Right cardiac atrium (tissue), 1 donor: ENCODE measurements around the gene KLHL25.

DNA sequence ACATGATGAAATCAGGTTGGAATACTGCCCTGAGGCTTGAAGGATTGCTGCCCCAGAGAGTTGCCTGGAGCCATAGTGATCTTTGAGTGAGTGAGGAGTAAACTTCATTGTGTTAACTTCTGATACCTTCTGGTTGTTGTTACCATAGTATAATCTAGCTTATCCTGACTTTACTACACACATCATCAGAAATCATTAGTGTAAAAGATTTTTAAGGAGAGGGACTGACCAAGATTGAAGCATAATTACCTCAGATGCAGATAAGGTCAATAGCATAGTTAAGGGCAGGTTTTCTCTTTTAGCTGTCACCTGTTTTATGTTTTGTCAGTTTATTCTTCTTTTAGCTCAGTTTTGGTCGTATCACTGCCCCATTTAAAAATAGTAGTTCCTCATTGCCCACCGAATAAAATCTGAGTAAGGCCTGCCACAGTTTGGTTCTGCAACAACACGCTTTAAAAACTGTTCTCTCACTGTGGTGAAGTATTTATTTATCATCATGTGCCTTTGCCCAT is 23.6 kb downstream of the AKAP13 start:
- PRO-cap: no peak

DNA sequence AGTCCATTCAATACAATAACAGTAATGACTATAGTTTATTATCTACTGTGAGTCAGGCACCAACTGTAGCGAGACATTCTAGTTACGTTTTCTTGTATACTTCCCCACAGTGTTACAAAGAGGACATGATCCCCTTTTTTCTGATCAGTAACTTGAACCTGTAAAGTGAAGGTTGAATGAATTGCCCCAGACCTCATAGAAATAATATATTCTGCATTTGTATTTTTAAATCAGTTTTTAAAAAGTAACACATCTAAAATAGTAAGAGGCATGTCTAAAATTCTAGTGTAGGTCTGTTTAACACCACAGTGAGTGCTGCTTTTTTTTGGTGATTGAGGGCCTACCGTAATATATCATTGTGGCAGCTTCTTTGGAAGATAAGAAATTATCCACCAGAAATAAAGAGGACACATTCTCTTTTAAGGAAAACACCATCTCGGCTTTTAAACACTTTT is 76.6 kb downstream of the AKAP13 start:
- PRO-cap: no peak

- PRO-cap: no peak
These were observed 164.8 kb downstream of the AKAP13 start for GRCh38 chr15:85545060-85545705.

DNA sequence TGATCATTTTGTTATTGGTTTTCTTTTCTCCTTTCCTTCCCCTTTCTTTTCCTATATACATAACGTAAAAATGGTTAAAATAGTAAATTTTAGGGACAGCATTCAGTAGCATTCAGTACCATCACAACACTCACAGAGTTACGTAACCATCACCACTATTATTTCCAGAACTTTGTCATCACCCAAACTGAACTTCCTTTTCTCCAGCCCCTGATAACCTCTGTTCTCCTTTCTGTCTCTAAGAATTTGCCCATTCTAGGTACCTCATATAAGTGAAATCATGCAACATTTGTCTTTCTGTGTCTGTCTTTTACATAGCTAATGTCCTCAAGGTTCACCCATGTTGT is 165.4 kb downstream of the AKAP13 start:
- PRO-cap: no peak

DNA sequence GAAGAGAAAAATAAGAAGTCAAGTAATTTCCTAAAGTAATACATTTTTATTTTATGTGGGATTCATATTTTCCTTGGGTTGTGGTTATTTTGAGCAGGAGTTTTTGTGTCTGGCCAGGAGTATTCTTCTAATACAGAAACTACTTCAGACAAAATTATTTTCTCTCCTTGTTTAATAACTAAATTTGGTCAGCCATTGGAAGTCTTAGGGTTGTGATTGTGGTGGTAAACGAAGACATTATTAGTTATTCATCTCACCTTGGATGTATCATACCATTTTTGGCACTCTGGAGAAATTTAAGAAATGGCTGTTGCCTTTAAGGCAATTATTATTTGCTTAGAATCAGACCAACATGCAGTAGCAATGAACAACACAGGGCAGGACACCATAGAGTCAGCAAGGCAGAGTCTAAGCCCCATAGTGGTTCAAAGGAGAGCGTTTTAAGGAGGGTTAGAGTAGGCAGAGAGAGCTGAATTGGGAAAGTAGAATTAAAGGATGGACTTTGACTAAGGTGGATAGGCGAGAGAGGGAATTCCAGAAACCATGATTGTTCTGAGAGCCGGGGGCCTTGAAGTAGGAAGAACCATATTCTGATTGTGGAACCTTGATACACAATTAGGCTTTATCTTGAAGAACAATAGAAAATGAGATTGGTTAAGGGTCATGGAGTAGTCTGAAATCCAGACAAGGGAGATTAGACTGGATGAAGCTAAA is 186.4 kb downstream of the KLHL25 start:
- PRO-cap: no peak

GRCh38 chr15:85621105-85621379 is 173.7 kb downstream of the KLHL25 start:
- PRO-cap: no peak

GRCh38 chr15:85625753-85626233 is 168.9 kb downstream of the KLHL25 start:
- PRO-cap: no peak

- PRO-cap: no peak
These were observed 149.1 kb downstream of the KLHL25 start for GRCh38 chr15:85645544-85646127.

DNA sequence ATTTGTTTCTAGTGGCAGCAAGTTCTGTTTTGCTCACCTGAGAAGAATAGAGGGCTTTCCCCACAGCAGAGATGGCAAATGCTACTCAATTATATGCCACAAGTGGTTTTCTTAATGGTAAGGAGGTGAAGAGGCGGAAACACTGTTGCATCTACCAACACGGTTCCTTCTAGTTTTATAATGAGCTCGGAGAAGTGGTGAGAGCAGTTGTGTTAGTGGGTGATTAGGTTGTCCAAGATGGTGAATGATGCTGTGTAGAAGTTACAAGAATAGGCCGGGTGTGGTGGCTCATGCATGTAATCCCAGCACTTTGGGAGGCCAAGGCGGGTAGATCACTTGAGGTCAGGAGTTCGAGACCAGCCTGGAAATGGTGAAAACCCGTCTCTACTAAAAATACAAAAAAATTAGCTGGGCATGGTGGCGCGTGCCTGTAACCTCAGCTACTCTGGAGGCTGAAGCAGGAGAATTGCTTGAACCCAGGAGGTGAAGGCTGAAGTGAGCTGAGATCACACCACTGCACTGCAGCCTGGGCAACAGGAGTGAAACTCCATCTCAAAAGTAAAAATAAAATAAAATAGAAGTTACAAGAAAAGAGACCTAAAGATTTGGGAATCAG is 147.8 kb downstream of the KLHL25 start:
- PRO-cap: no peak

- PRO-cap: bidirectional peak, plus-strand start at chr15:85707430, minus-strand start at chr15:85707211
These were observed 87.8 kb downstream of the KLHL25 start for GRCh38 chr15:85706650-85707535.

DNA sequence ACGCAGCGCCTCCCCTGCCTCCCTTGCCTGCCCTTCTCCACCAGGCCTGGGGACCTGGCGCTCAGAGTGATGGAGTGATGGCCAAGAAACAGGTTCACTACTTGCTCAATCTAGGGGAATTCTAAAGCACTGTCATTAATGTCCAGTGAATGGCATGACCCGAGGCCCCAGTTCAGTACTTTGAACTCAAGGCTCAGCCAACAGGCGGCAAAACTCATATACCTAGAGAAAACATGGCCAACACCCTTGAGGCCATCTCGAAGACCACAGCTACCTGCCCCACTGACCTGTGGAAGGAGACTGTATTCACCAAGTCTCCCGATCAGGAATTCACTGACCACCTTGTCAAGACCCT is 24.0 kb downstream of the KLHL25 start:
- PRO-cap: no peak

DNA sequence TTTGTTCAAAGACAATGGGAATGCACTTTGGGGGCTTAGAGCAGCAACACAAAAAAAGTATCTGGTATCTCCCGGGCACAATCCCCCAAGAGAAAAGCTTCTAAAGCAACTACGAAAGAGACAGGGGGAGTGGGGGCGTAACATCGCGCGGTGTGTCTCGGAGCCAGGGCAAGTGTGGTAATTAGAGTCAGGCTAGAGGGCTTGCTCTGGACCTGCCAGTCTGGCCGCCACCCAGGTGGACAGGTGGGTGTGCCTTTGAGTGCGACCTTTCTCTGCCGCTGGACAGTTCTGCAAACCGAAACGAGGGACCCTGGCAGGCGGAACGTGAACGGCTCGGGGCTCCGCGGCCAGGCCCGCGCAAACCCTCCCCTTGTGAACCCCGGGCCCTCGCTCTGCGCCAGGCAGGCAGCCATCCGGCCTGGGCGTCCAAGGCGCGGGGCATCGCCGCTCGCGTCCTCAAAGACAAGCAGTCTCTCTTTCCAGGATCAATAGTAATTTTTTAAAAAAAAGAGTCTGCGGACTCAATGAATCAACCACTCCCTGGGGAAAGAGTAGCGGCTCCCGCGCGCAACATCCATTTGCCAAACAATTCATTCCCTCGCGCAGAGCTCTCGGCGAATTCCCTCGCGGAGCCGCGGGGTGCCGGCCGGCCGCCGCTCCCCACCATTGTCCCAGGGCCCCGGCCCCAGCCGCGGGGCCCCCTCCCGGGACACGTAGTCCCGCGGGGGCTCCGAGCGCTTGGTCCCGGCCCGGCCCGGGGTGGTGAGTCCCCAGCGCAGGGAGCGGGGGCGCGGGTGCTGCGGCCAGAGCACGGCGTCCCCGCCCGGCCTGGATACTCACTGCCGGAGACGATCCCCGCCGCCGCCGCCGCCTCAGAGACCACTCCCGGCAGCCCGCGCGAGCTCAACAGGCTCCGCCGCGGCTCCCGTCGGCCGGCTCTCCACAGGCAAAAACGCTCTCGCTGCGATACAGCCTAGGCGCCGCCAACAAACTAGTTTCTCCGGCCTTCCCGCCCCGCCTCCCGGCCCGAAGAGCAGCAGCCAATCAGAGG is at the start of gene KLHL25:
TSS of gene KLHL25 (minus strand) at position 1,000 of the 1,051 bp plus-strand sequence.
- PRO-cap: unidirectional peak, minus-strand start at position 968 of the sequence

- PRO-cap: no peak
These were observed 778.8 kb downstream of the NTRK3 start for GRCh38 chr15:87477472-87478438.

GRCh38 chr15:88246525-88247274 is 9.8 kb downstream of the NTRK3 start:
- PRO-cap: no peak

GRCh38 chr15:88257581-88257903 is 1.0 kb upstream of the NTRK3 start:
- PRO-cap: no peak

GRCh38 chr15:88615174-88616038 is 5.7 kb upstream of the AEN start:
- PRO-cap: no peak

- PRO-cap: no peak
These were observed 7.2 kb upstream of the ISG20 start for GRCh38 chr15:88631488-88632229.

DNA sequence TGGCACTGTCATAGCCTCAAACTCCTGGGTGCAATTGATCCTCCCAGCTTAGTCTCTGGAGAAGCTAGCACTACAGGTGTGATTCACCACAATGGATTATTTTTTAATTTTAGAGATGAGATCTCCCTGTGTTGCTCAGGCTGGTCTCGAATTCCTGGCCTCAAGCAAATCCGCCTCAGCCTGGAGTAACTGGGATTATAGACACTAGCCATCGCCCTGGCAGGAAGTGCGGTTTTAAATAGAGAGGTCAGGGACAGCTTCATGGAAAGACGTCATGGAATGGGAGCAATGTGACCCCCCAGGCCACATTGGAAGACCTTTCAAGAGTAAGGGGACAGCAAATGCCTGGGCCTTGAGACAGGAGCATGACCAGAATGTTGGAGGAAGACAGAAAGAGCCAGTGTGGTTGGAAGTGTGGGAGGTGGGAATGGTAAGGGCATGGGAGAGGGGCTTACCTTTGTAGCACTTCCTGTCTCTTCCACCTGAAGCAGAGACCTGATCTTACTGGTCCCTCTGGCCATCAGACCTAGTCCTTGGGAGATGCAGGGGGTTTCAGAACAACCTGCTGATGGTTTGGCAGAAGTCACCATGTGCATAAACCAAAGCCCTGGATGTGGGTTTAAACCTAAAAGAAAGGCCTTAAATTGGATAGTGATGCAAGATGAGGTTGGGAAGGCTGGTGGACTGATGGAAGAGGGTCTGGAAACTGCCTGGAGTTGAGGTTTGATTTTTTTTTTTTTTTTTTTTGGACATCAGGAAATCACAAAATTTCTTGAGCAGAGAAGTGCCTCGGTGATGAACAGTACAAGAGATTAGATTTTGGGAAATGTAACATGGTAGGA is 2.0 kb upstream of the ISG20 start:
- PRO-cap: no peak

- PRO-cap: no peak
These were observed 10.0 kb downstream of the ISG20 start for GRCh38 chr15:88648853-88649190.

- PRO-cap: unidirectional peak, plus-strand start at chr15:88705053; bidirectional peak, plus-strand start at chr15:88705534, minus-strand start at chr15:88705277
These were observed 66.3 kb downstream of the ISG20 start for GRCh38 chr15:88704778-88705923.